Duodenum (tissue), 1 donor: ENCODE data around the gene APOBEC3B.

DNA sequence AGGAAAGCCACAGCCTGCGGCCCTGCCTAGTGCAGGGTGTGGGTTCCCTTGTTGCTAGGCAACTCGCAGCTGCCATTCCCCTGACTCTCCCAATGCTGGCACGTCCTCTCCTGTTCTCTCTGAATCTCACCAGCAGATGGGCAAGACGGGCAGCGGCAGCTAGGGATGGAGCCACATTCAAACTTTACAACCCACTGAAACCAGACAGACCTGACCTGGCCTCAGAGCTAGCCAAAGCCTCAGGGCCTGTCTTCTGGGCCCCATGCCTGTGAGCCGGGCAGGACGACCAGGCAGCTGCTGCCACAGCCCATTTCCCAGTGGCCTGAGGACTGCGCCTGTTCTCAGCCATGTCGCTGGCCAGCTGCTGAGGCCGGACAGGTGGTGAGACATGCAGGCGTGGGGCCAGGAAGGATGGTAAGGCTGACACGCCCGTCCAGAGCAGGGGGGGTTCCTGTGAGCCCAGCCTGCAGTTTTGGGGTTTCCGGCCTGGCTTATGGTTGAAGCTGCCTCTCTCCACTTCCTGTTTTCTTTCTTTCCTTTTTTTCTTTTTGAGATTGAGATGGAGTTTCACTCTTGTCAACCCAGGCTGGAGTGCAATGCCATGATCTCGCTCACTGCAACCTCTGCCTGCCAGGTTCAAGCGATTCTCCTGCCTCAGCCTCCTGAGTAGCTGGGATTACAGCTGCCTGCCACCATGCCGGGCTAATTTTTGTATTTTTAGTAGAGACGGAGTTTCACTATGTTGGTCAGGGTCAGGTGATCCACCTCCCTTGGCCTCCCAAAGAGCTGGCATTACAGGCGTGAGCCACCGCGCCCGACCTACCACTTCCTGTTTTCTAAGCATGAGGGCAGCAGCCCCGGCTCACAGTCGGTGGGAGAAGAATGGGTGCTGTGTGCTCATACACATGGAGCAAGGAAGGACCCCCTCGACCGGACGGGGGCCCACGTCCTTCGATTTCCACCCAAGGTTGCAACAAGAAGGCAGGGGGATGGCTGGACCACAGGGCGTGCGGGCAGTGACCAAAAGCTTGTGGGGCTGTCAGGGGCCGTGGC lies 4.0 kb downstream of the SUN2 start:
- PRO-cap, result no peak

DNA sequence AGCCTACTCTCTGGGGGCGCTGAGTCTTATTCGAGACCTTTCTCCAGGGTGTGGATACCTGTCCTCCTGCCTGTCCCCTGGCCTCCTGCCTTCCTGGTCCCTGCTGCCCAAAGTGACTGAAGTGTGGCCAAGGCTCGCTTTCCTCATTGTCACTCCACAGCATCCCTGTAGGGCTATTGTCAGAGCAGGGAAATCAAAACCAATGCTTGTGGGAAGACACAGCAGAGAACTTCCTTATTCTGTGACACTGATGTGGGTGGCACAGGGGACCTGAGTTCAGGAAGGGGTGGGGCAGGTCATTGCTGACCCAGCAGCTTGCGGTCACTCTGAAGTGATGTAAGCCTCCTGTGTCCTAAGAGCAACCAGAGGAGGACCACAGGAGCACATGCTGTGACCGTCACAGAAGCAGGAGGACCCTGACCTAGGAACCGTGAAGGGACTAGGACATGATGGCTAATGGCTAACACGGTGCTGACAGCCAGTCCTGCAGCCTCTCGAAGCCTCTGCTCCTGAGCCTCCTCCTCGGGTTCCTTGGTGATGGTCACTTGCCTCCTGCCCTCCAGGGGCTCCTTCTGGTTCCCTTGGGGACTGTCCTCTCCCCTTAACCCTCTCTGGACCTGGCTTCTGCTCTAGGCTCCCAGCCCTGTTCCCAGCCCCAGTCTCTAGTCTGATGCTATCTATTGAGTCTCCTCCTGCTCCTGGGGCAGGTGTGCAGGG lies 10.4 kb downstream of the APOBEC3A start:
- PRO-cap, result no peak

DNA sequence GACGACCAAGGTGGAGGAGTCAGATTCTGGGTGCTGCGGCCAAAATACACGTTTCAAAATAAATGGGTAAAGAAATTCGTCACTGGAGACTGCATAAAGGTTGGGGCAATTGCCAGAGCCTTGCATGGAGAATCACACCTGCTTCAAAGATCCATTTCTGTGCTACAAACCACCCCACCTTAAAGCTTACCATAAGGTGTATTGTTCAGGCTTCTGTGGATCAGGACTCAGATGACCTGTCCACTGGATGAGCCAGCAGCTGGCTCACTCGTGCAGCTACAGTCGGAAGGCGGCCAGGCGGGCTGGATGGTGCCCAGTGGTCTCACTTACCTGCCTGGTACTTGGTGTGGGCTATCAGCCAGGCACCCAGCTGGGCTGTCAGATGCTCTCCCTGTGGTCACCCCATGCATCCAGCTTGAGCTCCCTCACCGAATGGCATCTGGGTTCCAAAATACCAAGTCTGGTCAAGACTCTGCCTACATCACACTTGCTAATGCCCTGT lies 11.0 kb upstream of the APOBEC3B start:
- PRO-cap, result no peak

- PRO-cap, result unidirectional peak, plus-strand start at chr22:38982410
These were observed at the start of gene APOBEC3B for GRCh38 chr22:38981907-38982789. TSS of gene APOBEC3B (plus strand) at chr22:38982347.

GRCh38 chr22:39176016-39176725 lies 23.7 kb upstream of the CBX7 start:
- PRO-cap, result no peak

GRCh38 chr22:39179395-39179885 lies 27.0 kb upstream of the CBX7 start:
- PRO-cap, result no peak

GRCh38 chr22:39183854-39184950 lies 31.7 kb upstream of the CBX7 start:
- PRO-cap, result unidirectional peak, plus-strand start at chr22:39184220

DNA sequence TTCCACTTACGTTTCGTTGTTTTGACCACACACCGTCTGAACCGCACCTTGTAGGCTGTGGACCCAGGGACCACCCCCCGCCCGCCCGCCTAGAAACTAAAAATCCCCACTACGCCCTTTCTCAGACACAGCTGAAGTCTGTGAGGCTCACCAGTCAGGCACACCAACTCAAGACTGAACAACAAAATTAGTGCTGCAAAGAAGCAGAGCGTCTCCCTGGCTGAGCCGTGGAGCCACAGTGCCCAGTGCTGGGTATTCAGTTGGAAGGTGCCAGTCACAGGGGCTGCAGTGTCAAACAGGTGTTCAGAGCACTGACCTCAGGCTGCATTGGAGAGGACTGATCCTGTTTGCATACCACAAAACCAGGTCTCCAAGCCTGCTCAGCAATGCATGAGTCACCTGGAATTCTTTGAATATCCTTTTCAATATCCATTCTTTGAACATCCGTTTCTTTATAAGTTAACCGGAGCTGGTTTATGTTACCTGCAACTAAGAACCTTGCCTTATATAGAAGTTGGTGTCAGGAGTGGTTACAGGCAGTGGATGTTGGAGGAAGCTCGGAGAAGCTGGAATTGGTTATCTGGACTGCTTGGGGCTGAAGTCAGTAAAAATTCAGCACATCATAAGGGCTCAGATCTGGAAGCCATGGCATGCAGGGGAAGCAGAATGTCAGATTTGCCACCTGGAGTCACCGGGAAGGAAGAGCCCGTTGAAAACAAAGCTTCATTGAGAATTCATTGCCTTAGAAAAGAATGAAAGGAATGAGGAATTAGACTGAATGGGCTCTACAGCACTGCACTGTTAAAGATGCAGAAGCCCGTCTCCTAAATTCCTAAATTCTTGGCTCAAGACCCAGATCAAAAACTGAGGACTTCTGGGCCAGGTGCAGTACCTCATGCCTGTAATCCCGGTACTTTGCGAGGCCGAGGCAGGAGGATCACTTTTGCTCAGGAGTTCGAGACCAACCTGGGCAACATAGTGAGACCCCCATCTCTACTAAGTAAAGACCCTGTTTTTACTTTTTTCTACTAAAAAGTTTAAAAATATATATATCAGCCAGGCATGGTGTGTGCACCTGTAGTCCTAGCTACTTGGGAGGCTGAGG lies 30.1 kb downstream of the PDGFB start:
- PRO-cap, result no peak

GRCh38 chr22:39241903-39242779 lies 2.6 kb downstream of the PDGFB start:
- PRO-cap, result no peak

DNA sequence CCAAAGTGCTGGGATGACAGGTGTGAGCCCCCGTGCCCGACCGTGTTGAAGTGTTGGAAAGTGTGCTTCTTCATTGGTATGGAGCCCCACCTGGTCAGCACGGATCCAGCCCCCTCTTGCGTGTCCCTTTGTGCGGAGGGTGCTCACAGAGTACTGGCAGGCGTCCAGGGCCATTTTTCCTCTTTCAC lies 37.2 kb downstream of the RPL3 start:
- PRO-cap, result no peak

DNA sequence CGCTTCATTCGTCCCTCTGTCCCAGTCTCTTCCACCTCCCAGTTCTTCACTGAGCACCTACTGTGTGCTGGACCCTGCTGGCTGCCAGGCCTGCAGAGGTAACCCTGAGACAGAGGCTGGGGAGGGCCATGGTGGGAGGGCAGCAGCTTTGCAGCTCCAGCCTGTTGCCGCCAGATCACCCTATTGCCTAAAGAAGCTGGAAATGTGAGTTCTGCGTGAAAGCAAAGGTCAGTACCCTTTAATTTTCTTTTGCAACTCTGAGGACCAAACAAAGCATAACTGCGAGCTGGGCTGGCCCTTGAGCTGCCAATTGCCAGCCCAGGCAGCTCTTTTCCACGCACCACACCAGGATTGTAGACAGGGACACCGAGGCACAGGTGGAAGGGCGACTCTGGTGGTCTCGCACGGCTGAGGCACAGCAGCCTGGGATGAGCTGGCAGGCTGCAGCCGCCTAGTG lies 15.1 kb downstream of the RPL3 start:
- PRO-cap, result no peak

GRCh38 chr22:39348834-39349101 lies 1.0 kb upstream of the SYNGR1 start:
- PRO-cap, result no peak

DNA sequence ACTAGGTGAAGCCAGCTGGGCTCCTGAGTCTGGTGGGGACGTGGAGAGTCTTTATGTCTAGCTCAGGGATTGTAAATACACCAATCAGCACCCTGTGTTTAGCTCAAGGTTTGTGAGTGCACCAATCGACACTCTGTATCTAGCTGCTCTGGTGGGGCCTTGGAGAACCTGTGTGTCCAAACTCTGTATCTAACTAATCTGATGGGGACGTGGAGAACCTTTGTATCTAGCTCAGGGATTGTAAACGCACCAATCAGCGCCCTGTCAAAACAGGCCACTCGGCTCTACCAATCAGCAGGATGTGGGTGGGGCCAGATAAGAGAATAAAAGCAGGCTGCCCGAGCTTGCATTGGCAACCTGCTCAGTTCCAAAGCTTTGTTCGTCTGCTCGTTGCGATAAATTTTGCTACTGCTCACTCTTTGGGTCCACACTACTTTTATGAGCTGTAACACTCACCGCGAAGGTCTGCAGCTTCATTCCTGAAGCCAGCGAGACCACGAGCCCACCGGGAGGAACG lies 8.3 kb downstream of the SYNGR1 start:
- PRO-cap, result no peak

- PRO-cap, result no peak
These were observed 19.3 kb downstream of the TAB1 start for GRCh38 chr22:39418554-39419538.

- PRO-cap, result no peak
These were observed 27.0 kb downstream of the TAB1 start for GRCh38 chr22:39426560-39426980.

- PRO-cap, result bidirectional peak, plus-strand start at chr22:39471590, minus-strand start at chr22:39471437; bidirectional peak, plus-strand start at chr22:39472034, minus-strand start at chr22:39471802
These were observed 14.8 kb downstream of the MGAT3 start for GRCh38 chr22:39471292-39472356.

GRCh38 chr22:39502457-39503276 lies 577 bp downstream of the MIEF1 start:
- PRO-cap, result no peak

DNA sequence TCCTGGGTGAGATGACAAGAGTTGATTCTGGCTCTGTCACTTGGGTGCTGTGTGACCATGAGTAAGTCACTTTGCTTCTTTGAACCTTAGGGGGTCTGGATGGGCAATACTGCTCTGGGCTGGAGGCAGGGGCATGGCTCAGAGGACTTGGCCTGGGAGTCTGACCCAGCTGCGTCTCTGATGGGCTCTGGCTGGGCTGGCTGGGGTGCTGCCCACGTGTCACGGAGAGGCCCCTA lies 2.6 kb downstream of the CACNA1I start:
- PRO-cap, result no peak

DNA sequence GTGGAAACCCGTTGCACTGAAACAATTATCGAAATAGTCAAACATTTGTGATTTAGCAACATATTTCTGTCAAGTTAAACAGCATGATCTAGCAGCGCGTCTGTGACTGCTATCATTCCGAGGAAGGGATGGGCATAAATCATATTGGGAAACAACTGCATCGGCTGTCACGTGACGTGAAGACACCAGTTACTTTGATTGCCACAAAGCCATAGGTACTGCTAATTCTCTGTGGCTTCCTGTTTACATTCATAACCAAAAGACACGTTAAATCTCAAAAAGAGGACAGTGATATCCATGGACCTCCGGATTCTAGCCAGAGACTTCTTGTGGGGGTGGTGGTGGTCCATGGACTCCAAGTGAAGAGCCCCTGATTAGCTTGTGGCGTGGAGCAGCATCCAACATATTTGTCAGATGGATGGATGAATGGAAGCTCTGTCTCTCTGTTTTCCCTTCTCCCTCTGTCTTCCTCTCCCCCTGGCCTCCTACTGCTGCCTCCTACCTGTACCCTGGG lies 87.9 kb downstream of the CACNA1I start:
- PRO-cap, result unidirectional peak, minus-strand start at position 130 of the sequence

GRCh38 chr22:39946705-39947921 lies 13.1 kb upstream of the TMA7B start:
- PRO-cap, result no peak